PC-3 (cell line): ENCODE measurements around a stretch of chr10.

GRCh38 chr10:51879136-51879673, 179.8 kb upstream of the CSTF2T start:
- RAMPAGE, long total RNA: no peak

GRCh38 chr10:51895058-51895674, 195.8 kb upstream of the CSTF2T start:
- RAMPAGE, long total RNA: no peak

GRCh38 chr10:52127969-52128649, 186.0 kb upstream of the DKK1 start:
- RAMPAGE, long total RNA: no peak

DNA sequence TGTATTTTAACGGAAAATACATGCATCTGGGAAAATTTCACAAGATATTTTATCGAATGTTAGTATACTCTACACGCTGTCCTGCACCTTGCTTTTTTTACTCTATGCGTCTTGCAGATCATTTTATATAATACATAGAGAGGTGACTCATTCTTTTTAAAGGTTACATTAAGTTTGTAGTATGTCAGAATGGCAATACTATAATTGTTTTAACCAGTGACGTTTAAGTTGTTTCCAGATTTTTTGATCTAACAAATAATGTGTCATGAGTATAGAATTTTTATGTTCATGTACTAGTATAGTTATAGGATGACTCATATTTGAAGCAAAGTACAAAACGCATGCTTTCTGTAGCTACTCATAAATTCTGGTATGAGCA, 4.8 kb downstream of the DKK1 start:
- RAMPAGE, long total RNA: no peak

DNA sequence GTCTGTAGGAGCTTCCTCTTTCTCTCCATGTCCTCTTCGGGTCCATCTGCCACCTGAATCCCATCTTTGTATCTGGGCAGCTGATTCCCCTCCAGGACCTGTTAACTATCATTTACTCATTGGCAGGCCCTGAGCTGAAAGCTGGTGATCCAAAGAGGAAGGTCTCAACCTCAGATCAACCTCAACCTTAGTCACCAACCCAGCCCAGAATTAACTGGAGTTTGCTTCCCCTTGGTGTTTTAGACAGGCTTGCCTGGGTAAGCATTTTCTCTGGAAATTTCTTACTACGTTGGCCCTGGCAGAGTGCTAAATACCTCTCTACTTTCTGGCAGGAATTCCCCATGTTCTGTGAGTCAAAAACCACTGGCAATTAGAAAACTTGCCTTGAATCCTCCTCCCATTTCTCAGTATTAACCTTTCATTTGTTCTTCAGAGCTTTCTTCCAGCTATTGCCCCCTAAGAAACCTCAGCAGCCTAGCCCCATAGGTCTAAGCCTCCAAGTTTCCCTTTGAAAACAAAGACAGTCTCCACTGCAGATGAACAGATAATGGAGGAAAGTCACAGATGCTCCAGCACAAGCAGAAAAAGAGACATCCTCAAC, 472 bp downstream of the MBL2 start:
- RAMPAGE, long total RNA: no peak

DNA sequence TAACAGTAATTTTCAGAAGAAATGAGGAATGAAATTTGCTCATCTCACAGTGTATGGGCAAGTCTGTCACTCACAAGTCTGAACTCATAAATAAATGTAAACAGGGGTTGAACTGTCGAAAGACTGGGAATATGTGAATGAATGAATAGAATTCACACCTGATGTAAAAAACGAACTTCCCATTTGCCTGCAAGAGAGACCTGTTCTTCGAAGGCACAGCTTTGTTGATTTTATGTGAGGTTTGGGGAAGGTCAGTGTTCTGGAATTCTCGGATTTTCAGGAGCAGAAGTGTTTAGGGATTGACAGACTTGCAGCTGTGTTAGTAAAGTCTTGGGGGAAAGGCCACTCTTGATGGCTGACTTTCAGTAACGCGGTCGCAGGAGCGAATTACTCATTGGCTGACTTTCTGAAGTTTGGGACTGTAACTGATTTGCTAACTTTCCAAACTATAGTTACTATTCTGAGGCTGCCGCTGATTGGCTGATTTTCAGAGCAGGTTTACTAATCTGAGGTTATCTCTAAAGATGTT, 228.2 kb upstream of the MBL2 start:
- RAMPAGE, long total RNA: no peak

DNA sequence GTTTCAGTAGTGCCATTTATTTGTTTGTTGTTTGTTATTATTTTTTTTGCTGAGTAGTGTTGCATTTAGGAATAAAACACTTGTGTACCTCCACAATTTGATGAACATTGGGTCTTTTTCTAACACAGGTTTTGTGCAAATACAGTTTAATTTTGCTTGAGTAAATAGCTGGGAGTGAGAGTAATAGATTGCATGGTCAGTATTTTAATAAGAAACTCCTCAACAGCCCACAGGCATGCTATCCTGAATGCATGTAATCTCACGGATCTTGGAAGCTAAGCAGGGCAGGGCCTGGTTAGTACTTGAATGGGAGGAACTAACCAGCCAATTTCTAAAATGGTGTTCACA, 685.4 kb upstream of the MBL2 start:
- RAMPAGE, long total RNA: no peak

DNA sequence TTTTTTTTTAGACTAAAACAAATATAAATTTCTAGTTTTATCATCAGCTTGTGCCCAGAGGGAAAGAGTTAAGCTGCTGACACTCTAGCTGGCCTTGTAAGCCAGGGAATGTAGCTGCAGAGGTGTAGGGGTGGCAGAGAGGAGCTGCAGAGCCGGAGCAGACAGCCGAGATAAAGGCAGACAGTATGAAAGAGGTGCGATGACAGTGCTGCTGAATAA, 653.7 kb upstream of the ZWINT start:
- RAMPAGE, long total RNA: no peak

- RAMPAGE, long total RNA: no peak
Observed at GRCh38 chr10:57992494-57993290, 275.0 kb downstream of the IPMK start.

GRCh38 chr10:58385818-58386209, 604 bp downstream of the TFAM start:
- RAMPAGE, long total RNA: no peak

- RAMPAGE, long total RNA: no peak
Observed at GRCh38 chr10:58539039-58539792, 26.5 kb downstream of the BICC1 start.

- RAMPAGE, long total RNA: no peak
Observed at GRCh38 chr10:59360670-59361109, 1.7 kb downstream of the FAM13C start.

- RAMPAGE, long total RNA: no peak
Observed at GRCh38 chr10:59388039-59388392, 25.7 kb upstream of the FAM13C start.

DNA sequence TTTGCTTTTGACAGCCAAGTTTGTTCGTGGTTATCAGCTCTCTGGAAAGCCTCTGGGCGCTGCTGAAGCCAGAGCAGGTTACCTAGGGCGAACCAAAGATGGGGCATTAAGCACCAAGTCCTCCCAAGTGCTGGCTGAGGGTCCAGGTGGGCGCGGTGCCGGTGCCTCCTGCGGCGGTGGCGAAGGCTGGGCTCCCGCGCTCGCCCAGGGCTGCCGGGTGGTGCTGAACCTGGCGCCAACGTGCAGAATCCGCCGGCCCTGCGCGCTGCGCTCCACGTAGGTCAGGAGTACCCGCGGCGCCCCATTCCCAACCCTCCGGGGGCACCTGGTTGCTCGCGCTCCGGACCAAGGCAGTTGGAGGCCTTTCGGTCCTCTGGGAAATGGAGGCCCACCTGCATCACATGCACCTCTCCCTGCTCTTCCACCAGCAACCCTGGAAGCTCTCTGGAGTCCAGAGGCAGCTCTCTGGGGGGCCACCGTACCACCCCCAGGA, 902 bp downstream of the SLC16A9 start:
- RAMPAGE, long total RNA: no peak

GRCh38 chr10:59723904-59724580, 14.4 kb upstream of the SLC16A9 start:
- RAMPAGE, long total RNA: no peak

DNA sequence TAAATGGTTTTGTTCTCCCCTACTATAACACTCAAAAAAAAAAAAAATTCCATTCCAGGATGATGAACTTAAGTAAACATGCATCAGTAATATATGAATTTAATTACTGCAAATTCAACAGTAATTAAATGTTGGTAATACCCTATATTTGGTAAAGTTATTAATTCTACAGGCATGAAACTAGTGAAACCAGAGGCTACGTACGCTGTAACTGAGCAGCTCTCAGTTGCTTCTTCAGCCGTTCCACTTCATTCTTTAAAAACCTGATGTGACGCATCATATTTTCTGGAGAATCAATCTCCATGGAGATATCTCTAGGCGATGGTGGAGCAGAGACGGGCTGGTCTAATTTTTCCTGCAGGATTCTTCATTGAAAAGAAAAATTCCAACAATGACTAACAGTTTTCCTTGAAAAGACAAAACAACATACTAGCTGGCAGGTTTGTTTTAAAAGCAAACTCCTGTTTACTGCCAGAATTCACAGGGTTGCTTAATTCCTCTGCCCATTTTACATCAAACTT, 59.2 kb upstream of the MRLN start:
- RAMPAGE, long total RNA: no peak

- RAMPAGE, long total RNA: no peak
Observed at GRCh38 chr10:59991405-59992239, 85.3 kb upstream of the CCDC6 start.

- RAMPAGE, long total RNA: no peak
Observed at GRCh38 chr10:60069716-60070361, 163.5 kb upstream of the CCDC6 start.

GRCh38 chr10:60129996-60130535, 223.7 kb upstream of the CCDC6 start:
- RAMPAGE, long total RNA: no peak

GRCh38 chr10:60150414-60150814, 239.3 kb downstream of the ANK3 start:
- RAMPAGE, long total RNA: no peak